AG09309 (cell line): ENCODE measurements around the gene PLPP6.

DNA sequence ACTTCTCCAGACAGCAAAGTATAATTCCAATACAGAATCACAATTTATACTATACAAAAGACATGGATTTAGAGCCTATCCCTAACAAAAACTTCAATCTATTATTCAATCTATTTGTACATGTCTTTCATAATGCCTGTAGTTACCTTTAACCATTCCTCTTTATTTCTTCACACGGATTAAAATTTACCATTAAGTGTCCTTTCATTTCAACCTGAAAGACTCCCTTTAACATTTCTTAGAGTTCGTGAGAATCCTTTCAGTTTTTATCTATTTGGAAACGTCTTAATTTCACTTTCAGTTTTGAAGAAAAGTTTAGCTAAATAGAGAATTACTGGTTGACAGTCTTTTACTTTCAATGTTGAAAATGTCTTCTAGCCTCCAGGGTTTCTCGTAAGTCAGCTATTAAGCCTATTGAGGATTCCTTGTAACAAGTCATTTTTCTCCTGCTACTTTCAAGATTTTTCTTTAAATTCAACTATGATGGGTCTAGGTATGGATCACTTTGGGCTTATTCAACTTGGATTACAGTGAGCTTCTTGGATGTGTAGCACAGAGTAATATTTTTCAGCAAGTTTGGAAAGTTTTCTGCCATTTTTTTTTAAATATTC lies 48.6 kb downstream of the RFX3 start:
- RRBS = no CpG with 5 or more reads among the region's 4 CpGs

- RRBS = no CpG with 5 or more reads among the region's 4 CpGs
These were observed 5.0 kb upstream of the RFX3 start for GRCh38 chr9:3530562-3531359.

GRCh38 chr9:3936826-3937201 lies 363.1 kb downstream of the GLIS3 start:
- RRBS = no CpG with 5 or more reads among the region's 11 CpGs

DNA sequence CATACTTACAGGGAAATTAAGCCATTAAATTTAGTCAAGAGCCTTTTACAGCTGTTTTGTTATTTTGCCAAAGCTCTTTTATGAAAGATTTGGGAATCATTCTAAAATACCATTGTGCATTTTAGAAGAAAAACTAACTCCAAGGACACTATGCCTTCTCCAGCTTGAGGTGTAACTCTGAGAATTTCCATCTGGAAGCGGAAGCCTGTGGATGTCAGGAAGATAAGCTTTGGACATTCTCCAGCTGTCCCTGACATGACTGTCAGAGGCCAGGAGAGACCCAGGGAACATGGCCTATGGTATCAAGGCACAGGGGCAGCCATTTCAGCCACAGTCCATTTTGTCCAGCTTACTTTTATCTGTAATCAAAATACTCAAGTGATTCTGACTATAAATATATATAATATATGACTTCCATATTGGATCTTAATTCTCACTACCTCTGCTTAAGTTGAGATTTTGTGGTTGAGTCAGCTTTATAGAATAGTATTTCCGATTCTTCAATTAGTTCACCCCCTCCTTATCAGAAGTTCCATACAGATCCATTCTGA lies 230.1 kb downstream of the GLIS3 start:
- RRBS = no CpG with 5 or more reads among the region's 2 CpGs

DNA sequence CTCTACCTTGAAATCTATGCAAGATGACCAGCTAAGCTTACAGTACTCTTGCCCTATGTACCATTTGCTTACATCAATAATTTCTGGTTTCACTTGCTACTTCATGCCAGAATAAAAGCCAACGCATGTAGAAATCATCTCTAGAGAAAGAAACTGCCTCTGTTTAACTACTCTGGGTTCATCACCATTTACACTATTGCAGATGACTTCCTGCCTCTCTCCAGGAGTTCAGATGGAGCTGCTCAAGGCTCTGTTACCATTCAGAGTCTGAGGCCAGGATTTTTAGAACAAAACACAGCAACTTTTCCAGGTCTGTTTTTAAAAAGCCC lies 216.1 kb downstream of the GLIS3 start:
- RRBS = no CpG with 5 or more reads among the region's 1 CpG

- RRBS = no CpG with 5 or more reads among the region's 6 CpGs
These were observed 194.1 kb downstream of the GLIS3 start for GRCh38 chr9:4105840-4106189.

GRCh38 chr9:4277624-4278225 lies 22.1 kb downstream of the GLIS3 start:
- RRBS = no CpG with 5 or more reads among the region's 8 CpGs

GRCh38 chr9:4430852-4431246 lies 59.4 kb upstream of the SLC1A1 start:
- RRBS = no CpG with 5 or more reads among the region's 2 CpGs

- RRBS = no CpG with 5 or more reads among the region's 3 CpGs
These were observed 83.0 kb upstream of the PLPP6 start for GRCh38 chr9:4579035-4579598.

GRCh38 chr9:4596535-4597007 lies 65.5 kb upstream of the PLPP6 start:
- RRBS = no CpG with 5 or more reads among the region's 3 CpGs

- RRBS = no CpG with 5 or more reads among the region's 4 CpGs
These were observed 46.9 kb upstream of the PLPP6 start for GRCh38 chr9:4615132-4615715.

DNA sequence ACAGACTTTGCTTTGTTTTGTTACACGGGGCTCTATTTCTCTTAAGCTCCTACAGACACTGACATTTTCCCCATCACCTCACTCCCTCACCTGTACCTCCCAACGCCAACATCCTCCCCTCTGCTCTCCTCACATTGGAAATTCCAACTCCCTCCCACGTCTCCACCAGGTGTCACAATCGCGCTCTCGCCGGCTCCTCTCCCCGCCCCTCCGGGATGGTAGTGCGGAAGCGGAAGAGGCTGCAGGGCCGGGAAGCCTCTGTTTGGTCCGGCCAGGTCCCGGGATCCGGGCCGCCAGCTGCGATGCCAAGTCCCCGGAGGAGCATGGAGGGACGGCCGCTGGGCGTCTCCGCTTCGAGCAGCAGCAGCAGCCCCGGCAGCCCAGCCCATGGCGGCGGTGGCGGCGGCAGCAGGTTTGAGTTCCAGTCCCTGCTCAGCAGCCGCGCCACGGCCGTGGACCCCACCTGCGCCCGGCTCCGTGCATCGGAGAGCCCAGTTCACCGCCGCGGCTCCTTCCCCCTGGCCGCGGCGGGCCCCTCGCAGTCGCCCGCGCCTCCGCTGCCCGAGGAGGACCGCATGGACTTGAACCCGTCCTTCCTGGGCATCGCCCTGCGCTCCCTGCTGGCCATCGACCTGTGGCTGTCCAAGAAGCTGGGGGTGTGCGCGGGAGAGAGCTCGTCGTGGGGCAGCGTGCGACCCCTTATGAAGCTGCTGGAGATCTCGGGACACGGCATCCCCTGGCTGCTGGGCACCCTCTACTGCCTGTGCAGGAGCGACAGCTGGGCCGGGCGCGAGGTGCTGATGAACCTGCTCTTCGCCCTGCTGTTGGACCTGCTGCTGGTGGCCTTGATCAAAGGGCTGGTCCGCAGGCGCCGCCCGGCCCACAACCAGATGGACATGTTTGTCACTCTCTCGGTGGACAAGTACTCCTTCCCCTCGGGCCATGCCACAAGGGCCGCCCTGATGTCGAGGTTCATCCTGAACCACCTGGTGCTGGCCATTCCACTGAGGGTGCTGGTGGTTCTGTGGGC lies at the start of gene PLPP6:
PLPP6 (plus strand) TSS at position 221 of the 1,030 bp plus-strand sequence.
- RRBS = 5% methylated on average over 25 of the region's 74 CpGs

DNA sequence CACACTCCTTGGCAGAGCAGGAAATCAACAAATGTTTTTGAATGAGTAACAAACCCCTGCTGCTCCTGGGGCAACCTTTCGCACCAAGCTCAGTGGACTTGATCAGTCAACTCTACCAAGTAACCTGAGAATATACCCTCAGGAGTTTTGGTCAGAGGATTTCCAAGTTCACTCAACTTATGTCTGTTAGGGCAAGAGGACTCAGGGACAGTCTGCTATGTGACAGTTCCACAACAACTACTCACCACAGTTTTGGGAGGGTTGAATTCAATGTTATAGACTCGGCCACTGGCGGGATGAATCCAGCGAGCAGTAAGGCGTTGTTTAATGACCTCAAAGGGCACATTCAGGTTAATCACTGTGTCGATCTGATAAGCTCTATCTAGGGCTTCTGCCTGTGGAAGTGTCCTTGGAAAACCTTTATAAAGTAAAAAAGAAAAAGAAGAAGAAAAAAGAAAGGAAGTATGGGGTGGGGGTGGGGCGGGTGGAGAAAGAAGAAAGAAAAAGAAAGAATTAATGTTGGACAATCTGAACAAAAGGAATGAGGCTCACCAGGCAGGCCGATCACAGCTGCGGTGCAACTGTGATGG lies 22.0 kb downstream of the AK3 start:
- RRBS = no CpG with 5 or more reads among the region's 9 CpGs

DNA sequence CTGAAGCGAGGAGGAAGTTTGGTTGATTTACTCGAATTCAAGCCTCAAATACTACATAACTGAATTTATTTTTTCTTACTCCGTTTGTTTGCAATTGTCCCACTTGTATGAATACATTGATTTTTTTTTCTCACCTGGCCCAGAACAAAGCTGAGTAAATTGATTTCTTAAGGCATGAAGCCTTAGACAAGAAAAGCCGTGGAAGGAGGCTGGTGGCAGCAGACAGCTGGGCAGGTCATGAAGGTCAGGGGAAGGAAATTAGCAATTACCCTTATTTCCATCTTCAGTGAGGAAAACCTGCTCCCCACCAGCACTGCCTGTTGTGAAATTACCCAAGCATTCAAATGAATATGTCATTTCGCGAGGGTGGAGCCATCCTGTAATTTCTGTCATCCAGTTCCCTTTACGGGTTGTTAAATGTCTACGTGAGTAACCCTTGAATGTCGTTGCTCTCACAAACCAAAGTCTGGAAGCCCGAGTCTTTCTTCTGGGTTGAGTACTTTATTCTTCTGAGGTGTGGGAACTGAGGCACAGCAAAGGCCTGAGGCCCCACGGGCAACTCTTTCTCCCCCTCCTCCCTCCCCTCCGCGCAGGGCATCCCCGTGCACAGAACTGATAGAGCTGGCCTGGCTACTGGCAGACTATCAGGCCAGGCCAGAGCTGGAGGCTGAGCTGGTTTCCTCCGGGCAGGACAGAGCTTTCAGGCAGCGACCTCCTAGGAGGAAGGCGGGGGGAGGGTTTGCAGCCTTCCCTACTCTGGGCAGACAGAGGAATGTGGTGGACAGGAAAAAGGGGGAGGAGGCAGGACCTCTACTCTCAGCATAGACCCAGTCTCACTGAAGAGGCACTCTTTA lies 22.0 kb upstream of the AK3 start:
- RRBS = no CpG with 5 or more reads among the region's 17 CpGs

DNA sequence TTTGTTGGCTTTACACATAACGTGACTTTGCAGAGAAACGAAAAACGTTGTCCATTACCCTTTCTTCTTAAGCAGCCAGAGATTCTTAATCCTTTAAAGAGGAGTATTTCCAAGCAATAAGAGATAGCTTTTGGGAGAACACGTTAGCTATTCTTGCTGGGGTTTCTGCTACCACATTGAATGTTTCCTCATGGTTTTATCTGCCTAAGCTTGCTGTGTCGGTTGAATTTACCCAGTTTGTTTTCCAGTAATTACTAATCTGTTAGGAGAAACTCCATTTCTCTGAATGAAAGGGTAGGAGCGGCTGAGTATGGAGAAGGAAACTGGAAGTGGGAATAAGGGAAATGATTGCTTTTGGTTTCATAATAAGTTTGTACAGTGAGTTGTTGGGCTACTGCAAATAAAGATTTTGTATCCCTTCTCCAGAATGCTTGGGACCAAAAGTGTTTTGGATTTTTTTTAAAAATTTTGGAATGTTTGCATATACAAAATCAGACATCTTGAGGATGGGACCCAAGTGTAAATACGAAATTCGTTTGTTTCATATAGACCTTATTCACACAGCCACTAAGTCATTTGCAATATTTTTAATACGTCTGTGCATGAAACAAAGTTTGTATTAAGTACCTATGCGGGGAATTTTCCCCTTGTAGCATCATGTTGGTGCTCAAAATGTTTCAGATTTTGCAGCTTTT lies 1.3 kb downstream of the JAK2 start:
- RRBS = no CpG with 5 or more reads among the region's 10 CpGs

DNA sequence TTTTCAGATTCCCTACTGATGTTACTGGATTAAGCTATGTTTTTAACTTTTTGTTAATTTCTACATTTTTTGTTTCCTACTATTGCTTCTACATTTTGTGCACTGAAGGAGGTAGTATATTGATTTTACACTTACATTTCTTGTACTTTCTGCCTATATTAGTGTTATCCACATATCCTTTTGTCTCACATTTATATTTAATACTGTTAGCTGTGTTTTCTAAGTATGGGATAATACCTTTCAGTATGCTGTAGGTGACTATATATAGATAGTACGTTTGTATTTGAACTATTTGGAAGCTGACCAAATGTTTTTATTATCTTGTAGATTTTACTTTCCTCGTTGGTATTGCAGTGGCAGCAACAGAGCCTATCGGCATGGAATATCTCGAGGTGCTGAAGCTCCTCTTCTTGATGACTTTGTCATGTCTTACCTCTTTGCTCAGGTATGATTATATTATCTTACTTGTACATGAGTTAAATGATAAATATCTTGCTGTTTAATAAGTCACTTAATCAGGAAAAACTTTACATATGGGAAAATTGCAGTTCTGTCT lies 59.1 kb downstream of the JAK2 start:
- RRBS = no CpG with 5 or more reads among the region's 4 CpGs

DNA sequence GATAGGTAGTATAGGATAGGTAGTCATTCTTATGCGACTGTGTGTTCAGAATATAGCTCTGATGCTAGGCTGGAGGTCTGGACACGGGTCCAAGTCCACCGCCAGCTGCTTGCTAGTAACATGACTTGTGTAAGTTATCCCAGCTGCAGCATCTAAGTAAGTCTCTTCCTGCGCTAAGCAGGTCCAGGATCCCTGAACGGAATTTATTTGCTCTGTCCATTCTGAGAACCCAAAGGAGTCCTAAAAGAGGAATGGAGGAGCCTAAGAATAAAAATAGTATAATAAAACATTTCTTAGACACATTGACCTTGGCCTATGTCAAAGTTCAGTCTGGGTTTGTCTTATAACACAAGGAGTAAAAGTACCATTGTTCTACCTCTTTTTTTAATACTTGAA lies 508 bp downstream of the CD274 start:
- RRBS = no CpG with 5 or more reads among the region's 5 CpGs

DNA sequence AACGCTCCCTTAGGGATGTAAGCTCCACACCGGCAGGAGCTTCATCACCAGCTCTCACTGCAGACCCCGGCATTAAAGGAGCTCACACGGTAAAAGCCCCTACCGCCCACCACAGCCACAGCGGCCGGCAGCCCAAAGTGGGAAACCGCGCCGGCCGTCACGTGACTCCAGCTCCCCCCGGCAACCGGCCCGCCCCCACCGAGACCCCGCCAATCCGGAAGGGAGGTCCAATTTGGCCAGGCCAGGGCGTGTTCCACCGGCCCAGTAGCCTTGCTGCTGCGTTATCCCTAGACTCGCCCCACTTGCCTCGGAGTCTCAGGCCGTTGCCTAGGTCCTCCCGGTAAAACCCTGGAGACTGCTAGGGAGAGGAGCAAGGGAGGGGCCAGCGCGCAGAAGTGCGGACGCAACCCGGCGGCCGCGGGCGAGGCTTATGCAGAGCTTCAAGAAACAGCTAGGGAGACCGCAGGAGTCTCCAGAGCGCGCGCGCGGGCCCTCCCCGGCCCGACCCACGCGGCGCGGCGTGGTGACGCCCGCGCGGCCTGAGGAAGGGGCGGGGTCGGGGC lies 342 bp upstream of the RIC1 start:
- RRBS = 3% methylated on average over 27 of the region's 53 CpGs